ENCODE measurements around a stretch of chr9.

DNA sequence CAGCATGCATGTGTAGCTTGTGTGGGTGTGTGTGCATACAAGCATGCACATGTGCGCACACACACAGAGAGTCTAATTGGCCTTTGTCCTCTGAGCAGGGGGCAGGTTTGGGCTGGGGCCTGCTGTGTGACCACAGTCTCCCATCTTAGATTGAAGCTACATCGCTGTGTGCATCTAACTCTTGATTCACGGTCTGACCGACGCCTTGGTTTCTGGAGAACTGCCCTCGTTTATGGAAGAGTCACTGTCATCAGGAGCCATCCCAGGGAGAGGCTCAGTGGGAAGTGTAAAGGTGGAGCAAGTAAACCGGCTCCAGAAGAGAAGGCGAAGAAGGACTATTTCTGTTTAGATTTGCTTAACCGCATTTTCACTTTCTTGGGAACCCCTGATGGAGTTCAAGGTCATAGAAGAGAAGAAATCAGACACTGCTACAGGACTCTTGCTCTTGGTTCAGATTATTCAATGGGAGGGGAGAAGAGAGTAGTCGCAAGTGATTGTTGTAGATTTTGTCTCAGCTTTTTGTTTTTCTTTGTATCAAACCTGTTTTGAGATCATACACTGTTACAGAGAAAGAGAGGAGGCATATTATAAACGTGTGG lies 295.2 kb downstream of the AOPEP start:
- PRO-cap: no peak

- PRO-cap: no peak
Observed at GRCh38 chr9:95049812-95050640, 267.5 kb downstream of the FANCC start.

GRCh38 chr9:95070409-95071043 lies 247.0 kb downstream of the FANCC start:
- PRO-cap: no peak

GRCh38 chr9:95077637-95078441 lies 239.7 kb downstream of the FANCC start:
- PRO-cap: no peak

DNA sequence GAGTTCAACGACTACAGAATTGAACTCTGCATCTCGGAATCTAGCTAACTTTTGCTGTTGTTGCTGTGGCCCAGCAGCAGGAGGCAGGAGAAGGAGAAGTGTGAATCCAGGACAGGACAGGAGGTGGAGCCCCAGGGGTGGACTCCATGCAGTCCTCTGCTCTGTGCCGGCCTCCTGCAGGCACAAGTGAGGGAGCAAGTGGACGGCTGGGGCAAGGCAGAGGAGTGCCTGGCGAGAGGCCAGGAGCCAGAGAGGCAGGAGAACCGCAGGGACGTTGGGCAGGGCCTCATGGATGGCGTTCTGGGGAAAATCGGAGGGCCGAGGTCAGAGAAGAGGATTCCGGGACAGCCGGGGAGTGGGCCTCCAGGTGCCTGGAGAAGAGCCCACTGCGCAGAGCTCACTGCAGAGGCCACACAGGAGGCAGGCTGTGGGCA lies 214.1 kb downstream of the FANCC start:
- PRO-cap: no peak

DNA sequence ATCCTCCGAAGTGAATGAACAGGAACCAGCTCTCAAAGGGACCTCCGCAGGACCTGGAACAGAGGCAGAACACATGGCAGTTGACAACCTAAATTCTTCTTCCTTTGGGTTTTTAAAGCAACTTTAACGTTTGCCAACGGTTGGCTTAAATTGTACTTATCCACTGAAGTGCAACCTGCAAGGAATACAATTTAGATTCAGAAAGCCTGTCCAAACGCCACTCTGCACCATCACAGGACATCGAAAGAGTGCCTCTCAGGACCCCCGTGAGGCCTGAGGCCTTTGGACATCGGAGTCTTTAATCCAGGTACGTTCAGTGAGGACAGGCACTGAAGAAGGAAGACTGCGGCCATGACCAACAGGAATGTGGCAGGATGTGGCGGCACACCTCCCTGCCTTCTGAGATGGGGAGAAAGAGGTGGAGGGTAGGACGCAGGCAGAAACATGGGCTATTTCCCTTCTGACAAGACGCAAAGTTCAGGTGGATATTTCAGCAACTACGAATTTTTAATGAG lies 205.9 kb downstream of the FANCC start:
- PRO-cap: no peak

GRCh38 chr9:95134177-95135016 lies 183.1 kb downstream of the FANCC start:
- PRO-cap: no peak

GRCh38 chr9:95144129-95144864 lies 173.2 kb downstream of the FANCC start:
- PRO-cap: no peak

DNA sequence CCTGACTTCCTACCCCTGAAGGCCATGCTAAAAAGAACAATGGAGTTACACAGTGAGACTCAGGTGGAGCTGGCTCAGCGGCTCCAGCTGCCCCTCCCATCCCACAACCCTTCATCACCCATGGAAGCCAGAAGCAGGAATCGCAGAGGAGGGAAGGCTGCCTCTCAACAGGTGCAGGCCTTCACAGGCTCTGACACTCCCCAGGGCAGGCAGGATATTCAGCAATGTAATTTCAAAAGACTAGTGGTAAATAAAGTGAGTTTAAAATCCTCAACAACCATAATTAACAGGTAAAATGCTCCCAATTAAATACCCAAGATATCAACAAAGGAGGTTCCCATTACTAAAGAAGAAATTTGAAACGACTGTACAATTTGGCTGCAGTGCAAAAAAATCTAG lies 67.4 kb downstream of the FANCC start:
- PRO-cap: no peak

GRCh38 chr9:95443983-95445094 lies 64.7 kb downstream of the PTCH1 start:
- PRO-cap: no peak

DNA sequence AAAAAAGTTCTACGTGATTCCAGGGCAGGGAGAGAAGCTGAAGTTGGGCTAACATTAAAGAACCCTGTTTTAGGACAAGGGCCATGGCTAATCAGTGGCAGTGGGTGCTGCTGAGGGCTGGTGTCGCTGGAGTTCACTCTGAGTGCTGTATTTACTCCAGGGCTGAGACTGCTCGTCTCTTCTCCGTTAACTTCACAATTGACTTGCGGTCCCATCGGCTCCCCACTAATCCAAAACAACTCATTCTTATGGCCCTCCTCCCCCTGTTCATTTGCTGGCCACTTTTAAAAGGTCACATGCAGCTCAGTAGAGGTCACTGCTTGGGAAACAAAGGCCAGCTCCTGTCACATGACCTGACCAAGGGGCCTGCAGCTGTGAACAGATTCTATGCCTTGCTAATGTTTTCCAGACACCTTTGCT lies 30.8 kb downstream of the PTCH1 start:
- PRO-cap: no peak

DNA sequence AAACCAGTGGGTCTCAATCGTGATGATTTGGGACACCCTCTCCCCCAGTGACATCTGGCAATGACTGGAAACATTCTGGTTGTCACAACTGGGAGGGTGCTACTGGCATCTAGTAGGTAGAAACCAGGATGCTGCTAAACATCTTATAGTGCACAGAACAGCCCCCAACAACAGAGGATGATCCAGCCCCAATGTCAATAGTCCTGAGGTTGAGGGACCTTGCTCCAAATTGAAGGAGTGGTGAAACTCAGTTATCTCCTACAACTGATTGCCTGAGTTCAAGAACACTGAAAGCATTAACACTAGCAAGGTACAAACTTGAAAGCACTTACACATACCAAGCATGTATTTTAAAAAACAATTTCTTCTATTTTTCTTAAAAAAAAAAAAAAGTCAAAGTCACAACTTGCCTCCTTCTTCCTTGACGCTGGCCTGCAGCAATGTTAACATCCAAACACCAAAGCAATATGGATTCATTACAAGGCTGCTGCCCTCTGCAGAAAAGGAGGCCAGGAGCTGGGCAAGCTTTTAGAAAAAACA lies 7.8 kb downstream of the PTCH1 start:
- PRO-cap: no peak

DNA sequence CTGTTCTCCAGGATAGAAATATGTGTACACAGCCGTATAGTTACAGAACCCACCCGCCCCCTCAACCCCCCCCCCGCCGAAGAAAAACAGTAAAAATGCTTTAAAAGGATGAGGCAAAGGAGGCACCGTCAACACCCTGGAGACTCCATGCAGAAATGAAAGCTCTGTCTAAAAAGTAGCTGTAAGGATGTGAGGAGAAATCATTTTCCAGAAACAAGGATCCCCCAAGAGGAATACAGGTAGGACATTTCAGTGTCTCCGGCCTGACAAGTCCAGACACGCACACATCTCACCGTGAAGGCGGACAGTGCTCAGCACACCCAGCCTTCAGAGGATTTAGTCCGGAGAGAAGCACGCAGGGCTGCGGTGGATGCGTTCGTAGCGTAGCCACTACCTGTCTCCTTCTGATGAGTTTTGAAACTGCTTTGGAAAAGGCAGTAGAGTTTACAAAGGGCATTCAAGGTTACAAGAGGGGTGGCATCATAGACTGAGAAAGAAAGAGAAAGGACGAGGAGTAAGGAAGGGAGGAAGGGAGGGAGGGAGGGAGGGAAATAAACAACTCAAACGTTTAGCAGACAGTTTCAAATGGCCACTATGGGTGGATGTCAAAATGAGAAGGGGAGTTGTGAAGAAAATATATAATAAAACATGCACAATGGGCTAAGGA lies 110.6 kb upstream of the ERCC6L2 start:
- PRO-cap: no peak

GRCh38 chr9:95783363-95783989 lies 92.0 kb upstream of the ERCC6L2 start:
- PRO-cap: no peak

- PRO-cap: no peak
Observed at GRCh38 chr9:96061160-96062097, 185.9 kb downstream of the ERCC6L2 start.

GRCh38 chr9:96067053-96067338 lies 191.5 kb downstream of the ERCC6L2 start:
- PRO-cap: no peak

DNA sequence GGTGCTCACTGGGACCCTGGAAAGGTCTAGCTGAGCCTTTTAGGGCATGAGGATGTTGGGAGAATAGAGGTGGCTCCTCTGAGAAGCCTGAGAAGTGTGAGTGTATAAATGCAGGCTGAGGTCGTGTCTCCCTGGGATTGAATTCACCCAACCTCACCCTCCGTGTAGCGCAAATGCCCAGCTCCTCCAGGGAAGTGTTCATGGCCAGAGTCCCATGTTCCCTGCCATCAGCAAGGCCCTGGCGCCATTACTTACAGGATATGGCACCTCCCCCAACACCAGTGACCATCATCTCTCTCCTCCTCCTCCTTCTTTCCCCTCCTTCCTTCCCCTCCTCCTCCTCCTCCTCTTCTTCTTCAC lies 206.8 kb downstream of the HSD17B3 start:
- PRO-cap: no peak

- PRO-cap: no peak
Observed at GRCh38 chr9:96116619-96117178, 185.3 kb downstream of the HSD17B3 start.

GRCh38 chr9:96129495-96130326 lies 172.3 kb downstream of the HSD17B3 start:
- PRO-cap: no peak

- PRO-cap: no peak
Observed at GRCh38 chr9:96145799-96146180, 156.2 kb downstream of the HSD17B3 start.